SUDHL5 (cell line): Measurements from ENCODE around the genes DGKI and ZC3HAV1.

GRCh38 chr7:137820517-137821182, 26.1 kb downstream of the DGKI start:
- PRO-cap, result no peak

- PRO-cap, result no peak
Measured at GRCh38 chr7:137846662-137848043, at the start of gene DGKI. TSS of gene DGKI (minus strand) at chr7:137846974.

DNA sequence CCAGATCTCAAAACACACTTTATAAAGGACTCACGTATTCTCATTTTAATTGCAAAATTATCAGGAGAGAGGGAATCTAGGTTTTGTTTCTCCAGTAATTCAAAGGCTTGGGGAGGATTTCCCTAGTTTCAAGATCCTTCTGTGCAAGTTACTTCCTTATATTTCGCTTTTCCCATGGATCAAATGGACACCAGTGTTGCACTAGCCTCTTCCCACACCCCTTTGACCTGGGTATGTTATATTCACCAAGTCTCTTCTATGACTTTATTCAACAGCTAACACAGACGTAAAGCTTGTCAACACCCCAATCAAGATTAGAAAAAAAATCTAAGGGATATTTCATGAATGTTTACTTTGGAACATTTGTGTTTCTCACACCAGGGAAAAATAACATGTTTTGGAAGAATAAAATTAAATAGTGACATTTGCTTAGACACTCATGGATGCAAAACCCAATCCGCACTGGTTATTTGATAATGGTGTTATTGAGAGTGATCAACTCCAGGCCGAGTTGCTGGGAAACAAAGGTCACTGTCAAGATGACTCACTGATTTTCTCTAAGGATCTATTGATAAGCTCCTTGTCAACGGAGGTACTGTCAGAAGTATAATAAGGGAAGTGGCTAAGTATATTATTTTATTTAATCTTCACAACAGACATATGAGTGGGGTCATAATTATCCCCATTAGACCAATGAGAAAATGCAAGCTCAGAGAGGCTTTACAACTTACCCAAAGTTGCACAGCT, 52.4 kb downstream of the CREB3L2 start:
- PRO-cap, result no peak

DNA sequence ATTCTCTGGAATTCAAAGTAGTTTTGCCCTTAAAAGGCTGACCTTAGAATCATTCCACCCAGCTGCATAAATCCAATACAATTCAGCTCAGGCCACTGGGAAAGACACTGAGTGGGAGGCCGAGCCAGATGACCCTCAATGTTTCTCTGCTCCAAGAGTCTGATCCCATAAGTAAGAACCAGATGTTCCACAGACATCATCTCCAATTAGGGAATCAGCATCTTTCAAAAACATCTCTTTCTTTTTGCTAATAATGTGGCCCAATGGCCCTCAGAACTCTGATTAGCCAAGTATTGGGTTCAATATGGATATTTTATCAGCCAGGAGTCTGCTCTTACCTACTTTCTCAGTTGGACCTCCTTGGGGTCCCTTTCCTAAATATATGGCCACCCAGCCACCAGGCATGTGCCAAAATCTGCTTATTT, 26.0 kb downstream of the CREB3L2 start:
- PRO-cap, result no peak

DNA sequence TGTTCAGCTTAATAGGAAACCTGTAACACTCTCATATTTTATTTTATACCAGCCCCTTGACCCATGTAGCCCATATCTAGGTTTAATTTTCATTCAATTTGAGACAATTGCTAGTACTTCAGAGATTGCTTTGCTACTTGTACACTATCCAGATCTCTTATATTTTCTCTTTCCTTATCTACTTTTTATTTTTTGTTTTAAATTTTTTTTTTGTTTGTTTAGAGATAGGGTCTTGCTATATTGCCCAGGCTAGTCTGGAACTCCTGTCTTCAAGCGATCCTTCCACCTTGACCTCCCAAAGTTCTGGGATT, 31.3 kb downstream of the AKR1D1 start:
- PRO-cap, result no peak

- PRO-cap, result no peak
Measured at GRCh38 chr7:138169604-138170110, 93.4 kb downstream of the AKR1D1 start.

DNA sequence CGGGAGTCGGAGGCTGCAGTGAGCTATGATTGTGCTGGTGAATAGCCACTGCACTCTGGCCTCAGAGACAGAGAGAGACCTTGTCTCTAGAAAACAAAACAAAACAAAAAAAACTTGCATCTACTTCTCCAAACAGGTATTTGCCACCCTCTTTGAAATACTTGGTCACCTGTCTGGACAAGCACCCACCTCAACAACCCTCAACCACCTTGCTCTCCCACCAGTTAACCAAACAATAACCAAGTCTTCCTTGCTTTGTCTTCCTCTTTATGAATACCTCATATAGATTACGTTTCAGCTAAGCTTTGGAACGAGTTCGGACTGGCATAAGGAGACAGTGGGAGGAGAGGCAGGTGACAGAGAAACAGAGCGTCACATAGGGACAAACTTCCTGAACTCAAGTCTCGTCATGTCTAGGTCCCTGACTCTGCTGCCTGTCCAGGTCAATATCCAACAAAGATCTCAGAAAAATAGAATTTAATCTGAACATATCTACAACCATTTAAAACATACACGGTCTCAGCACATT, 26.1 kb upstream of the SVOPL start:
- PRO-cap, result no peak

DNA sequence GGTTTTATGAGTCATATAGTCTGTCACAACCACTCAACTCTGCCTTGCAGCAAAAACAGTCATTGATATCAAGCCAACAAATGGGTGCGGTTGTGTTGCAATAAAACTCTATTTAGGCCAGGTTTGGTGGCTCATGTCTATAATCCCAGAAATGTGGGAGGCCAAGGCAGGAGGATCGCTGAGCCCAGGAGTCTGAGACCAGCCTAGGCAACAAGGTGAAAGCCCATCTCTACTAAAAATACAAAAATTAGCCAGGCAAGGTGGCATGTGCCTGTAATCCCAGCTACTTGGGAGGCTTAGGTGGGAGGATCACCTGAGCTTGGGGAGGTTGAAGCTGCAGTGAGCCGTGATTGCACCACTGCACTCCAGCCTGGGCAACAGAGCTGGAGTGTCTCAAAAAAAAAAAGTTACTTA, 66.8 kb upstream of the ATP6V0A4 start:
- PRO-cap, result no peak

DNA sequence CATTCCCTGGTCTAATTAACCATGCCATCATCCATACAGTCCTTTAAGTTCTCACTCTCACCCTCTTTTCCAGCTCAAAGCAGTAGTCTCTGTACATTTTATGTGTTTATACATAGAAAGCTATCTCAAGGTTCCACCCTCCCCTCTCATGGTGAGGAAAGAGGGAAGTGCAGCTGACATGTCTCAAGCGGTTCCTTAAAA, 36.8 kb downstream of the ZC3HAV1 start:
- PRO-cap, result no peak

GRCh38 chr7:139096913-139097440, 12.5 kb downstream of the ZC3HAV1 start:
- PRO-cap, result no peak

DNA sequence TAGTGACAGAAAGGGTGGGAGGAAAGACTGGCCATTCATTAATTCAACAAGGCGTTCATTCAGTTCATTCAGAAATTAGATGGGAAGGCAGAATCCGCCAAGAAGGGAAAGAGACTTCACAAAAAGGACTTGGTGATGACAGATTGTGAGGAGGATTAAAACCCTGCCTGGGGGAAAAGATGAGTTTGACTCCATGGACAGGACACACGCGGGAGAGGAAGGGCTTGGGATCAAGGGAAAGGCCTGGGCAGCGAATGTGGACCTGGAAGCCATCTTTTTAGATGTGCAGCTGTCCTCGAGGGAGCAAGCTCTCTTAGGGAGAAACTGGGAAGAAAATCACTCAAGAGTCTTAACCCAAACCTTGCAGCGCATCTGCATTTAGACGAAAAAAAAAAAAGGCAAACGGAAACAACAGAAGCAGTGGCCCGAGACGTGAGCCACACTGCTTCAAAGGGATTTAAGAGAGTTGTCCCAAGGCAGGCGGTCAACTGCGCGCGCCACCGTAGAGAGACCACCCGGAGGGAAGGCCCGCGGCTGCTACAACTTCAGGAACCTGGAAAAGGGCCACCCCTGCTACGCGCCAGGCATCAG, 1.5 kb downstream of the ZC3HAV1 start:
- PRO-cap, result no peak

DNA sequence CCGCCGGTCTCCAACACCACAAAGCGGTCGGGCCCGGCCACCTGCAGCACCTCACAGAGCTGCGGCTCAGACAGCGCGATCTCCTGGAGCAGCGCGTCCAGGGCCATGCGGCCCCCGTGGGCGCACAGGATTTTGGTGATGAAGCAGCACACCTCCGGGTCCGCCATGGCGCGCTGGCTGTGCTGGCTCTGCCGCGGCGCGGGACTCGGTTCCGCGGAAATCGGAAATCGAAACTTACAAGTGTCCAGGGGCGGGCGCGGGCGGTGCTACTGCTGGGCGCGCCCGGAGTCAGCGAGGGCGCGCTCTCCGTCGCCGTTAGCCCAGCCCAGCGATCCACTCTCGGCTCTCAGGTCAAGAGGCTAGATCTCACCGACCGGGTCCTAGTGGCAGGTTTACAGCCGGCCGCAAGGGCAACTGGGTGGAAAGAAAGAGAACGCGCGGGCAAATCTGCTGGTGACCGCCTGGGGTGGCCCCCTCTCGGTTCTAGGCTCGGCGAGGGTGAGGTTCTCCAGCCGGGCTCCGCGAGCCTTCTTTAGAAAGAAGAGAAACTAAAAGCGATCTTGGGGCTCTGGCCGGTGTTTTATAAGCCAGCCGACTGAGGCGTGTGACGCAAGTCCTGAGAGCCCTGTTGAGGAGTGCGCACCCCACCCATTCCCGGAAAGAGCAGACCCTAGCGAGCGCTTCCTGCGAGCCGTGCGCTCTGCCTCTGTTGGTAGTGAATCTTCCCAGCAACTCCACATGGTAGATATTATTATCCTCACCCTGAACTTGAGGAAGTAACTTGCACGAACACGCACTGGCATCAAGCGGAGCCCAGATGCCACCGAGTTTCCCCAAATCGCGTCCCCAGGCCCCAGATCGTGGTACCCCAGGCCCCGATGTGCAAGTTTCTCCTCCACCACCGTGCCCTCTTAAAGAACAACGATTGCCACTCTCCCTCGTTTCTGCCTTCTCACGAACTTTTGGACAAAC, at the start of gene ZC3HAV1:
TSS of gene ZC3HAV1 (minus strand) at position 556 of the 972 bp plus-strand sequence.
- PRO-cap, result bidirectional peak, plus-strand start at position 237 of the sequence, minus-strand start at position 181 of the sequence; bidirectional peak, plus-strand start at position 362 of the sequence, minus-strand start at position 416 of the sequence; bidirectional peak, plus-strand start at position 578 of the sequence, minus-strand start at position 556 of the sequence

GRCh38 chr7:139133265-139133558, 366 bp upstream of the TTC26 start:
- PRO-cap, result no peak

- PRO-cap, result no peak
Measured at GRCh38 chr7:139232191-139232490, 1.1 kb downstream of the UBN2 start.

- PRO-cap, result unidirectional peak, minus-strand start at chr7:139360849
Measured at GRCh38 chr7:139360673-139361281, 1.1 kb downstream of the LUC7L2 start.

DNA sequence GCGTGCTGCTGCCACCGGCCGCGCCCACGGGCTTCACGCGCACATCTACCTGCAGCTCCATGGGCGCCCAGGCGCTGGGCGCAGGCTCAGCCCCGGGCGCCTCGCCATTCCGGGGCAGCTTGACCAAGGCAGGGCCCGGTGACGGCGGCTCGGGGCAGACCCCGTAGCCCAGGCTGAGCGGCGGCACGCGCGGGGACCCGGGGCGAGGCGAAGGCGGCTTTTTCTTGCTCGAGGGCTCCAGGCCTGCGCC, 329 bp downstream of the KLRG2 start:
- PRO-cap, result no peak

- PRO-cap, result no peak
Measured at GRCh38 chr7:139616116-139617069, 92.9 kb downstream of the CLEC2L start.

DNA sequence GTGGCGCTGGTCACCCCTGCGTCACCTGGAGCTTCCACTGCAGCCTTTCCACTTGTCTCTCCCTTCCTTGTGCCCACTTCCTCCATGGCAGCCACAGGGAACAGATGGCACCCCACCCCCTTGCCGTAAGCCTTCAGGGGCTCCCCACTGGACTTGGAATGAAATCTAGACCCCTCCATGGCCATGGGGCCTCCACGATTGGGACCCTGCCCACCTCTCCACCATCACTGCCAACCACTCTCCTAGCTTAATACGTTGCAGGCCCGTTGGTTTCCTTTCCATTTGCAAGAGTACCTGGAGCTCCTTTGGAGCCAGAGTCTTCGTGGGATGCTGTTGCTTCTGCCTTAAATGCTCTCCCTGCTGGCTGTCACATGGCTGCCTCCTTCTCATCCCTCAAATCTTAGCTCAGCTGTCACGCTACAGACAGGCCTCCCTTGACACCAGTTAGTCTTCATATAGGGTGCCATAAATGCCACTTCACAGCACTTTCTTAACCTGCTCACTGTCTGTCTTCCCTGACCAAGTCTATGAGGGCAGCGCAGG, 113.7 kb downstream of the CLEC2L start:
- PRO-cap, result no peak

GRCh38 chr7:139696555-139696916, 81.3 kb downstream of the HIPK2 start:
- PRO-cap, result no peak

DNA sequence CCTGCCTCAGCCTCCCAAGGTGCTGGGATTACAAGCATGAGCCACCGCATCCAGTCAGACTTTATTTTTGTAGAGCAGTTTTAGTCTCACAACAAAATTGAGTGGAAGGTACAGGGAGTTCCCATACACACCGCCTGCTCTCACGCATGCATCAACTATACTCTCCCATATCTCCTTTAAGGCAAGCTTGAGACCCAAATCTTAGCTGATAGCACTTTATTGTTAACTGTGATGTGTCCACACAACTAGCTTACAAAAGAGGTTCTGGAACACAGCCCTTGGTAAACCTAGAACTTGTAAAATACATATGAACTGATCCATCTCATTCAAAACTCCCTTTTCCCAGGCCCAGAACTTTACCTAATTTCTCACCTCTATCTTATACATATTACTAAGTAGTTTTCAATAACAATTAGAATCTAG, 21.1 kb downstream of the HIPK2 start:
- PRO-cap, result no peak